Temporal lobe (tissue), 2 donors: Measurements from ENCODE around the gene AKR1D1.

- RAMPAGE, long total RNA, result no peak
These were observed 11.6 kb downstream of the CREB3L2 start for GRCh38 chr7:137990232-137990766.

DNA sequence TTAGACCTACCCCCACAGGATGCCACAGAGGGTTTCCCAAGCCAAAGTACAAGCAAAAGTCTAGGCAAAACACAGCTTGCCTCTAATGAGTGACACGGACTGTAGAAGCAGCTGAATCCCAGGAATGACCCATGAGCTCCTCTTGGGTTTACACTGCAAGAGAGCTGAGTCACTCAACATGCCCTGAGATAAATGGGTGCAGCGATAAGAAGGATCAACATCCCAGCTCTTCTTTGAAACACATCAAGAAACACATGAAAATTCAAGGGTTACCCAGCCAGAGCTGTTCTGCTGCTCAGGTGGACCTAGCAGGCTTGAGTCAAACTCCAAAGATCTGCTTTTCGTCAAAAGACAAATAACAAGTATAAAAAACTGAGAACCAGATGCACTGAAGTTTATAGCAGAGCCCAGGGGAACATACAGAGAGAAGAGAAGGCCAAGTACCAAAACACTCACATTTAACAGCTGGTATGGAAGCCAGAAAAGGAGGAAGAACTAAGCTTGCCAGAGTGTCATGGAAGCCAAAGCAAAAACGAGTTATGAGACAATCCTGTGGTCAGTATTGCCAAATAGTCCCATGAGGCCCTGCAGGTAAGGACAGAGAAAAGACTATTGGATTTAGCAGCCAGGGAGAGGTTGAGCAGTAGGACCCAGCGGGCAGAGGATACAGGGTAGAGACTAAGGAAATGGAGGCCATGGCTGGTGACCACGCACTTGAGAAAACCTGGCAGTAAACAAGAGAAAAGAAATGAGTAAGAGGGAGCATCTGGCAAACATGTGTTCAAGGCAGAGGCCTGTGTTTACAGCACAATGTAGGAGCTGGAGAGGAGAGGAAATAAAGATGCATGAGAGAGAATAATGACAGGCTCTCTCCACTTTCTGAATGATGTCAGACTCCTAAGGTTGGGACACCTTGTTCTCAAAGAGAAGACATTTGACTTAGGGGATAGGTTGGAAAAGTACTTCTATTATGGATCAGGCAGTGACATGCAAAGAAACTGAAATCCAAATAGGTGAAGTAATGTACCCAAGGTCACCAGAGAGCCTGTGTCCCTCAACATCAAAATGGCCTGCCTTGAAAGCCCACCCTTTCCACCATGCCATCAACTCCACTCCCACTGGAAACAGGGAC is 9.3 kb downstream of the CREB3L2 start:
- RAMPAGE, long total RNA, result no peak

DNA sequence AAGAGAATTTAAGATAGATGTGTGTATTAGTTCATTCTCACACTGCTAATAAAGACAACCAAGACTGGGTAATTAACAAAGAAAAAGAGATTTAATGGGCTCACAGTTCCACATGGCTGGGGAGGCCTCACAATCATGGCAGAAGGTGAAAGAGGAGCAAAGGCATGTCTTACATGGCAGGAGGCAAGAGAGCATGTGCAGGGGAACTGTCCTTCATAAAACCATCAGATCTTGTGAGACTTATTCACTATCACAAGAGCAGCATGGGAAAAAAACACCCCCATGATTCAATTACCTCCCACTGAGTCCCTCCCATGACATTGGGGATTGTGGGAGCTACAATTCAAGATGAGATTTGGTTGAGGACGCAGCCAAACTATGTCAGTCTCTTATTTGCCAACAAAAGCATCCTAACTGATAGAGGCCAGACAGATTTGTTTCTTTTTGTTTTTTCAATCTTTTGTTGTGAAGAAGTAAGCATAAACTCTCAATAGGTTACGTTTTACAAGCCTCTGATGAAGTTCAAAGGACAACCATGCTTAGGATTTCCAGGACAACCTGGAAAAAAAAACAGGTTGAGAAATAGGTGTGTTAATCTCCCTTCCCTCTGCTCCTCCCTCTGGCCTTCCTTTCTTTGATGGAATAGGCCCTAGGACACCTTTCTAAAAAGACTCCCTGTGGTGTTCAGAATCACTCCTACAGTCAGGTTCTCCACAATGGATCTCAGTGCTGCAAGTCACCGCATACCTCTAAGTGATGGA is at the start of gene AKR1D1:
TSS of gene AKR1D1 (plus strand) at position 657 of the 761 bp plus-strand sequence.
- RAMPAGE, long total RNA, result no peak

DNA sequence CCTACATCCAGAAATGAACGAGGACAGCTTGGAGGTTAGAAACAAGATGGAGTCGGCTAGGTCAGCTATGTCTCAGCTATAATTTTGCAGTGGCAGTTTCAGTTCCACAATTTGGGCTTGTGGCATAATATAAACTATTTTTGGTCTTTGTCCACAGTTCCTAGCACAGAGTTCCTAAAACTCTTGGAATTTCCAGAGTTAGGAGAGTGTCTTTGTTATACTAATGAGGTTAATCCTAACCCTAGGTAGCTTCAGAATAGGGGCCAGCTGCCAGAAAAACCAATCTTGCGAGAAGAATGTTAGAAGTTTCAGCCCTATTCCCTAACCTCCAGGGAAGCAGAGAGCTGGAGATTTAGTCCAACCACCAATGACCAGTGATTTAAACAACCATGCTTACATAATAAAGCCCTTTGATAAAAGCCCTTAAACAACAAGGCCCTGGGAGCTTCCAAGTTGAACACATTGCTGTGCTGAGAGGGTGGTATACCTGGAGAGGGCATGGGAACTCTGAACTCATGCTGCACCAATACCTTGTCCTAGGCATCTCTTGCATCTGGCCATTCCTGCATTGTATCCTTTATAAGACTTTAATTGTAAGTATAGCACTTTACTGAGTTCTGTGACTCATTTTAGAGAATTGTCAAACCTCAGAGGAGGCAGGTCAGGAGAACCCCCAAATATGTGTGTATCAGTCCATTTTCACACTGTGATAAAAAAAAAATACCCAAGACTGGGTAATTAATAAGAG is 132.1 kb downstream of the AKR1D1 start:
- RAMPAGE, long total RNA, result no peak

DNA sequence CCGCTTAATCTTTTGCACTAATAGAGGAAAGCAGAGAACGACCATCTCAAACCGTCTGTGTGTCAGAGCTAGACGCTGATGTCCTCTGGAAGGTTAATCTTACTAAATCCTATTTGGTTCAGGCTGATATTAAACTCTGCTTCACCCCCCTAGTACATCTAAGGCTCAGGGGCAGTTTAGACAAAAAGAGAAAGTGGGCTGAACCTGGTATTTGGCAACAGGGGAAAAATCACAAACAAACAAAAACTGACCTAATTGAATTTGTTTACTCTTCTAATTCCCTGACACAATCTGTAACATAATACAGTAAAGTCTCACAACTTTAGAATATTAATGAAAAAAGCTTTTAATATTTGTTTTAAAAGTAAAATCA is 26.6 kb upstream of the SVOPL start:
- RAMPAGE, long total RNA, result no peak

DNA sequence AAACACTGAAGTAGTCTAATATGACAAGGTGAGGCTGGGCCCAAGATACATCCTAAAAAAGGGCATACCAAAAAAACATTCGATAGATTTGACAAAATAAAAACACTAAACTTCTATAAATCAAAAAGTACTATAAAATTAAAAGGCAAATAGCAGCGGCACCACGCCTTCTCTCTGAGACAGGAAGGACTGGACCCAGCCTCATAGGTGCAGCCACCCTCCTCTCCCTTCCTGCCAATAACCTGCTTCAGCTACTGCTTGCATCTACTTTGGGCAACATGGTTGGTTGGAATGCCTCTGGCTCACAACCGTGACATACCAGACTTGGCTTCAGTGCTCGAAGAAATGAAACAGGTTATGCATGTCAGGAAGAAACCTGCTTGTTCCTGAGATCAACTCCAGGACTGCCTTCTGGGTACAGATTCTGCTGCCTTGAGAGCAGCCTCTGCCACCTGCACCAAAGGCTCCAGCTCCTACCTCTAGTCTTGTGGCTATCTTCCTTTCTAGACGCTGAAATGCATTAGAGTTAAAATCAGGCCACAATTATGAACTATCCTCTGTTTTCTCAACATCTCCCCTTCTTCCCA is 2.1 kb downstream of the ZC3HAV1L start:
- RAMPAGE, long total RNA, result no peak

DNA sequence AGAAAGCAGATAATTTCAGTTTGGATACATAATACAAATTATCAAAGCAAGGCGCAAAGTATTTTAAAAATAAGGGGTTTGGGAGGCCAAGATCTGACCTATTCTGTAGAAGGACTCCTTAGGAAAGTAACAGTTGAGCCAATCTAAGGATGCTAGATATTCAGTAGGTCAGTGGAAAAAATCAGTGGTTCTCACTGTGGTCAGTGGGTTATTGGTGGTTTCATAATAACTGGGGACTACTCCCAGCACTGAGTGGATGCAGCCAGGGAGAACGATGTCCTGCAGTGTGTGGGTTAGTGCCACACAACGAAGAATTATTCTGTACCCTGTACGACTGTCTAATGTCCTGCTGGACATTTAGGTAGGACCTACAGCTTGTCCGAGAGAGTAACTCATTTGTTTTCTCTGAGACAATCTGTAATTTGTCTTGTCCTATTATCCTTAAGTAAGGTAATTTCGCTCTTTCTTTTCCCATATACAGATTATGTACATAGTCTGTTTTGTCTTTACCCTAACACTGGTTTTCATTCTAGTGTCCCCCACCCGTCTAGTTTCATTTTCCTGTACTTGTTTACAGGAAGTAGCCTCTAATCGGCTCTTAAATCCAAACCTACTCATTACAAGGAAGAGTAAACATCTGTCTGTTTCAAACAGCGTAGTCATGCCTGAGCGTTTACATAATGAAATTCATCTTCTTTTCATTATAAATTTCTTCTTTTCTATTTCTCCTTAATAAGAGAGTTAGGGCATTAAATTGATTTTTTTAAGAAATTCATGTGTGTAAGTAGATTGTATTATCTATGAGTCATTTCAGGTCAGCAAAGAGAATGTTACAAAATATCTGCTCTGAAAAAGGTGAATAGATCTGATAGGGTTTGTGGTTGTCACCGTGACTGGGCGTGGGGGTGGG is 8.1 kb upstream of the ZC3HAV1L start:
- RAMPAGE, long total RNA, result no peak

GRCh38 chr7:139074655-139075454 is 34.7 kb downstream of the ZC3HAV1 start:
- RAMPAGE, long total RNA, result no peak

DNA sequence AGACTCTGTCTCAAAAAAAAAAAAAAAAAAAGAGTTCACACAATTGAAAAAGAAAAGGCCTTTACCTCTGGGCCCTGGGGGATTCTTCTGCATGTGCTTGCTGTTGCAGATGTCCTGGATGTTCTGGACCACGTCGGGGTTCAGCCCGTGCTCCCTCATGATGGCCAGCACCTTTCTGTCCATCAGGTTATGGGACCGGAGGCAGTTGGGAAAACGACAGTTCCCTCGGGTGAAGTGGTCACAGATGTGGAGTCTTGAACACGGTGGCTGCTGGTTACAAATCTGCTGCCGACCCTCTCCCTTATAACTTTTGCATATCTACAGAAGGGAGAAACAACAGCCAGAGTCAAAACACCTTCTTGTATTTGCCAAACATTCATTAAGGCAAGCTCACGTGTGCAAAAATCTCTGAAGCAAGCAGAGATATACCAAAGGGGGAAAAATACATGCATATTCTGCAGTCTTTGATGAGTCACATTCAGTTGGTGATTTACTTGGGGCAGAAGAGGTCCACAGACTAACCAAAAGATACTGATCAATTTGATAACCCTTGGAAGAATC is 25.7 kb downstream of the ZC3HAV1 start:
- RAMPAGE, long total RNA, result no peak

DNA sequence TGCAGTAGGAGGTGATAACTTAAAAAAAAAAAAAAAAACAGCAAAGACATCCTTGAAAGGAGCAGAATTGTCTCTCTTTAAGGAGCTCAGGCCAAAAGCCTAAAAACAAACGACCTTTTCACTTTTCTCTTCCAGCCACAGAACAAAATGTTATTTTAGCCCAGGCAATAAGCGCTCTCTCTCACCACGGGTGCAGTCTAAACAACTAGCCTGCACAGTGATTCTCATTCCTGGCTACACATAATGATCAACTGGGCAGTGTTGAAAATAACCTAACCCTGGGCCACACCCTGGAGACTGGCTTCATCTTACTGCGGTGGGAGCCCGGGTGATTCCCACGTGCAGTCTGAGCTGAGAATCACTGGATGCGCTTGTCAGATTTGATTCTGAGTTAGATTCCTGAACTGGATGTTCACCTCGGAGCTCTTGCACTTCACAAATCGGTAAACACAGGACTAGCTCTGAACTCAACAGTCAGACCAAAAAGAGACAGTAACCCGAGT is 15.0 kb downstream of the ZC3HAV1 start:
- RAMPAGE, long total RNA, result no peak

DNA sequence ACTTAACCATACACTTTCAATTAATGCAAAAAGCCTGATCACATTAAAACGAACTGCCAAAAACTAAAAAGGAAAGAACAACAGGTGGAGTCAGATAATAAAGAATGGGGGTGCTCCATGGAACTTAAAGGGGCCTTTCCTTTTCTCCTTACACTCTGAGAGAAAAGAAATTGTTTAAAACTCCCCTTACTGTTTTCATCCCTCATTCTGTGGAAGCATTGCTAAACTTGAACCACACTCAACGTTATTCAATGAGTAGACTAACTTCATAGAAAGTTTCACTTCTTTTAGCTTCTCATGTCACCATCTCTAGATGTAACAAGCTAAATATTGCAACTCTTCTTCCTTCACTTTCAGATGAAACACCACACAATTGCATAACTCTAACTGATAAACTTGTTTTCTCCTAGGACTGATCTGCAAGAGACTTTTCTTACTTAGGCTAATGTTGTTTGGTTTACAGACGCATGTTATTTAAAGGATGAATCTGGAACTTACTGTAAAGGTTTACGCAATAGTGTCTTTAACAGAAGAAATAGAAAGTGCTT is 2.2 kb upstream of the TTC26 start:
- RAMPAGE, long total RNA, result no peak

GRCh38 chr7:139261110-139261765 is 30.2 kb downstream of the UBN2 start:
- RAMPAGE, long total RNA, result no peak

GRCh38 chr7:139362893-139363146 is 3.1 kb downstream of the LUC7L2 start:
- RAMPAGE, long total RNA, result no peak

GRCh38 chr7:139637138-139637680 is 113.7 kb downstream of the CLEC2L start:
- RAMPAGE, long total RNA, result no peak

DNA sequence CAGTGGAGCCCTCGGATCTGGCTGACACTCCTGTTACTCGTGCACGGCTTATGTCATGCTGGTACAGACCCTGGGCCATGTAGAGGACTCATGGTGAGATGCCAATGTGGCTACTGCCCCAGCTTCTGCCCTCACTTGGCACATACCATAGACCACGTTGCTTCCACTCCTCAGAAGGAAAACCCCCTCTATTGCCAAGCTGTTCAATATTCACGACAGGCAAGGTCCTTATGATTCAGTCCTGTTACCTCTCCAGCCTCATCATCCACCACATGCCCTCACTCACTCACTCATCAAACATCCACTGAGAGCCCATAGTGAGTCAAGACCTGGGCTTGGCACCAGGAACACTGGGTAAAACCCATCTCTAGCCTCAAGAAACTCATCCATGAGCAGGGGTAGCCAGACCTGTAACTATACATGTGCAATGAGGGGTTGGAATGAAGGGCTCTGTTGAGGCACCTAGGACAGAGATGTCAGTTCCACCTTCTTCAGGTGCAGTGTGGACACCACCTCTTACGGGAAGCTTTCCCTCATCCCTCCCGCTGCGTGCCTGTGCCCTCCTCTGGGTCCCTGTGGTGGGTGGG is 95.7 kb downstream of the HIPK2 start:
- RAMPAGE, long total RNA, result no peak

- RAMPAGE, long total RNA, result no peak
These were observed 63.1 kb downstream of the HIPK2 start for GRCh38 chr7:139714366-139715391.

GRCh38 chr7:139753511-139754176 is 24.2 kb downstream of the HIPK2 start:
- RAMPAGE, long total RNA, result no peak

DNA sequence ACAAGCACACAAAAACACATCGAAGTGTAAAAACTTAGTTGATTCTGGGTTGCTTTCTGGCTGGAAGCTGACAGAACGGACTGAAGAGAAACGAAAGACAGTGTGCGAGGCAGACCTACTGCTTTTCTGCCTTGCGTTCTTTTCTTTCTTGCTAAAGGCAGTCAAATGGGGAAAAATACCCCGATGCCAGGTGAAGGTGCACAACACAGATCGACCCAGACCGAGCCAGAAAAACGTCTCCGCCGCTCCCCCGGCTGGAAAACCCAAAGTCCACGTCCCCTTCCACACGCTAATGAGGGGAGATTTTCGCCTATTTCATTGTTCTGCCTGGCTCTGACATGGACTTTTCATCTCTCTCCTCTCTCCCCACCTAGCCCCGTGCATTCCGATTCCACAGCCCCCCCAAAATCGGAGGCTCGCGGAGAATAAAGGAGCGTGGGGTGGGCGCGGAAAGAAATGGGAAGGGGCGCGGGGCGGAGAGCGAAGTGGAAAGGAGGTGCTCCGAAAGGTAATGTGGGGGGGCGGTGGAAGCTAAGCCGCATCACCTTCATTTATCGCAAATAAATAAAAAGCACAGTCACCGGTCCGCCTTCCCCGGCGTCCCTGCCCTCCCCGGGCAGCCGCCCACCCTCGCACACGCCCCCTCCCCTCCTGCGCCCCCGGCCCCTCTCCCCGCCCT is 925 bp downstream of the HIPK2 start:
- RAMPAGE, long total RNA, result no peak

DNA sequence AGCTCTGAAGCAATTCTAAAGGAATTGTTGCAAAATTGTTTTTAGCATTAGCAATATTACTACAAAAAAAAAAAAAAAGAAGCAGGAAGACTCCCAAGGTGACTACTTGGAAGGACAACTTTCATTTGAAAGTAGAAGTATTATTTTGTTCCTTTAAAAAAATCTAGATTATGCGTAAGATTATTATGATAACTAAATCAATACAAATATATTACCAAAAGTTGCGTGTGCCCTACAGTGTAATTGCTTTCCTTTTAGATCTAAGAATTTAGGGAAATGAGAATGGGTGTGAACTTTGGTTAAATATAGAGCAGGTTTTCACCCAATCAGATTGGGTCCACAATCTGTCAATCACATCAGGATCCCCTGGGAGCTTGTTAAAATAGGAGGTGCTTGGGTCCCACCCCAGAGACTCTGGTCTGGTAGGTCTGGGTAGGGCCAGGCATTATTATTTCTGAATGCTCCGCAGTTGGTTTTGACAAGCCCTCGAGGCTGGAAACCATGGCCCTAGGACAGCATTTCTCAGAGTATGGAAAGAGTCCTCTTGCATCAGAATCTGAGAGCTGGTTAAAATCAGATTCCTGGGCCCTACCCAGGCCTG is 72.3 kb downstream of the TBXAS1 start:
- RAMPAGE, long total RNA, result no peak

- RAMPAGE, long total RNA, result no peak
These were observed 85.5 kb downstream of the PARP12 start for GRCh38 chr7:139977187-139977627.